ENCODE measurements around the genes EML1 and DEGS2.

DNA sequence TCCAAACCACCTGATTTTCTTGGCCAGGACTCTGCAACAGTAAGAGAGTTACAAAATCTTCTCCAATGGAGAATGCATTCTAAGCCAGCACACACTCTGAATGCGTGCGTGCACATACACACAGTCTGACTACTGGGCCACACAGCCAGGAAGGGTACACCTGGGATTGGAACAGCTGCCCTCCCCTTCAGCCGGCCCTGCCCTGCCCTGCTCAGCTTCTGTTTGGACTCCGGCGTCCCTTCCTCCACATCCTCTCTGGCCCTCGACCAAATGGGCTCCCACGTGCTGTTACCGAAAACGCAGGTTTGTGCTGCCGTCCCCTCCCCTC, 42.9 kb downstream of the CCNK start:
- RAMPAGE, long total RNA, result no peak
- RRBS, 2 experiments, result 100% methylated on average over 1 of the region's 10 CpGs
CAGE:
- cytosol, long polyA minus RNA, result no peak
- cytosol, long polyA plus RNA, result no peak
- long polyA plus RNA, result no peak
- nucleolus, long total RNA, result no peak
- nucleus, long polyA plus RNA, result no peak
- nucleus, long total RNA, result no peak

DNA sequence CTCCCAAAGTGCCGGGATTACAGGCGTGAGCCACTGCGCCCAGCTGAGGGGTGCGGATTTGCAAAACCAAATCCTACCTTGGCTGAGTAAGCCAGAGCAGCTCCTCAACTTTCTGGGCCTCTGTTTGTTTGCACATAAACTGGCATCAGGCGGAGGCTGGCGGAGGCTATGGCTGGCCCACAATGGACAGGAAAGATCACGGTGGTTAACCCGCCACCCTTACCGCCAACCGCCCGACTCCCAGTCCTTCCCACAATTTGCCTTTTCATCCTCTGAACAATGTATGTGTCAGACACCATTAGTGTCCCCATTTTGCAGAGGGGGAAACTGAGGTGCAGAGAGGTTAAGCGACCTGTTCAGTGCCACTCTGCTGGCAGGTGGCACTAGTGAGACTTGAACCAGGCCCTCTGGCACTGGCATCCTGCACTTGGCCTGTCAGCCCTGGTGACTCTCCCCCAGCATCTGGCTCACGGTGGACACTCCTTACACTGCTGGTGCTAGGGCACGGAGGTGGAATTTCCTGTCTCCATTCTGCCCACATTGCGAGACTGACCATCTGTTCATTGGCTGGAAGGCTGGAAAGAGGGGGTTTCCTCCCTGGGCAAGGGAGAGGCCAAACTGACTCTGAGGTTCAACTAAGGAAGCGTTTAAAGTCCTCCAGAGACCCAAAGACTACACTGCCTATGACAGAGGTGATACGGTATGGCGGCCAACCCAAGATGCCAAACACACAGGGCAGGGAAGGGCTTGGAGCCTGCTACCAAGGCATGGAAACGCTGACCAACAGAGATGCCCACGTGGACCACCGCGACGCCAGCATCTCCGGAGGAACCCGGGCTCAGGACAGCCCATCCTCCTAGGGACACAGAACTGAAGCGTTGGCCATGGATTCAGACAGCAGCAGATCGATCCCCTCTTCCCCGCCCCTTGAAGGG, 48.7 kb downstream of the CCNK start:
- RAMPAGE, long total RNA, result no peak
- RRBS, 2 experiments, result no CpG with 5 or more reads among the region's 28 CpGs
CAGE:
- cytosol, long polyA minus RNA, result no peak
- cytosol, long polyA plus RNA, result no peak
- long polyA plus RNA, result no peak
- nucleolus, long total RNA, result no peak
- nucleus, long polyA plus RNA, result no peak
- nucleus, long total RNA, result no peak

DNA sequence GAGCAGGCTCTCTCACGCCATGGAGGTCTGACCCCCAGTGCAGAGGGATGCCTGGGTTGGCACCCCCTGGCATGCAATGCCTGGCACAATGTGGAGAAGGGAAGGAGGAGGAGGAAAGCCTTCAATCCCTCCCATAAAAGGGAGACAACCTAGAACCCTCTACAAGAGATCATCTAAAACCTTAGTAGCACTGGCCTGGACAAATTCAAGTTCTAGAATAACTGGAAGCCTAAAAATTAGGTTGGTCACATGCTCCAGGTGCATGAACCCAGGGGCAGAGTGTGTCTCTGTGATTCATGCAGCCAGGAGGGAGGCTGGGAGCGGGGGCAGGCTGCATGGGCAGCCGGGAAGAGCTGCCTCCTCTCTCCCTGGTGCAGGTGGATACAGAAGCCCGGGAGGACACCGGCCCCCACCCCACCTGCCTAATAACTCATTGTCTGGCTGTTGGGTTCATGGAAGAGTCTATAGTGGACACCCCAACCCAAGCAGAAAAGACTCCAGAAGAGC, 38.7 kb downstream of the CCDC85C start:
- RAMPAGE, long total RNA, result no peak
- RRBS, 2 experiments, result 75% methylated on average over 1 of the region's 5 CpGs; no CpG with 5 or more reads in 1 of the 2 experiments
CAGE:
- cytosol, long polyA minus RNA, result no peak
- cytosol, long polyA plus RNA, result no peak
- long polyA plus RNA, result no peak
- nucleolus, long total RNA, result no peak
- nucleus, long polyA plus RNA, result no peak
- nucleus, long total RNA, result no peak

GRCh38 chr14:99571001-99571326, 33.0 kb downstream of the CCDC85C start:
- RAMPAGE, long total RNA, result no peak
- RRBS, 2 experiments, result no CpG with 5 or more reads among the region's 4 CpGs
CAGE:
- cytosol, long polyA minus RNA, result no peak
- cytosol, long polyA plus RNA, result no peak
- long polyA plus RNA, result no peak
- nucleolus, long total RNA, result no peak
- nucleus, long polyA plus RNA, result no peak
- nucleus, long total RNA, result no peak

DNA sequence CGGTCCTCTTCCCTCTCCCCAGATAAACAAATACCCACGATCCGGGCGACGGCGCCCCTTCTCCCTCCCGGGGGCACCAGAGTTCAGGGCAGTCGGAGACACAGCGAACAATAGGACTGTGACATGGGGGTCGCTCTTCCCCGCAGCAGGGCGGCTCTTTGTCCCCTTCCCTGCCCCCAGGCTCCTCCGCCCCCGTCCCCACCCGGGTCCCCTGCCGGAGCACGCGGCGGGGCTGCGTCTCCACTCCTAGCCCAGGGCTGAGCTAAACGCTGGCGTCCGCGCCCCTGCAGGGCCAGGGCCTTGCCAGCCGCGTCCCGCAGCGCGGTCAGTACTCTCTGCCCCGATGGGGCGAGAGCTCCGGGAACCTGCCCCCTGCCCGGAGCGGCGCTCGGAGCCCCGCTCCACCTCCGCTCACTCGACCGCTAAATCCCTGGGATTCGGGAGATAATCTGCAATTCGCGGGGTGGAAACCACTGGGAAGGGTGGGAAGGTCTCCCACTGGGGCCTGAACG, 767 bp upstream of the CCDC85C start:
- RAMPAGE, long total RNA, result no peak
- RRBS, 2 experiments, result 11% methylated on average over 2 of the region's 44 CpGs; no CpG with 5 or more reads in 1 of the 2 experiments
CAGE:
- cytosol, long polyA minus RNA, result no peak
- cytosol, long polyA plus RNA, result no peak
- long polyA plus RNA, result no peak
- nucleolus, long total RNA, result no peak
- nucleus, long polyA plus RNA, result no peak
- nucleus, long total RNA, result no peak

DNA sequence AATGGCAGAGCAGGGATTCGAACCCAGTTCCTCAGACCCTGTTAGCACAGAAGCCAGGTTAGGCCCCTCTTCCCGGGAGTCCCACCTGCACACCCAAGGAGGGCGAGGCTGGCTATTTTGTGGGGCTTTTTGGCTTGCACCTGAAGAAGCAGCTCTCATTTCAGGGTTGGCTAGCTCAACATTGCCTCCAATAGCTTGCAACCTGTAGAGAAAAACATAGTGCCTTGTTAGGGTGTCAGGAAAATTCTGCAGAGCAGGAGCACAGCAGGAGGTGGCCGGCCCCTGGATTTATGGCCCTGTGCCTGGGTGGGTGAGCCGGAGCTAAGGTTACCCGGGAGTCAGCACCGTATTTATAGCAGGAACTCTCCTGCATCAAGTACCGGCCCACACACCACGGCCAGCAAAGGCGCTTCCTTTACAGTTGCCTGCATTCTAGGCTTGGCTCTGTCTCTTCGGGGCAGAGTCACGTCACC, 52.9 kb upstream of the EML1 start:
- RAMPAGE, long total RNA, result no peak
- RRBS, 2 experiments, result 3 to 17% methylated on average over 3 of the region's 12 CpGs
CAGE:
- cytosol, long polyA minus RNA, result no peak
- cytosol, long polyA plus RNA, result no peak
- long polyA plus RNA, result no peak
- nucleolus, long total RNA, result no peak
- nucleus, long polyA plus RNA, result no peak
- nucleus, long total RNA, result no peak

GRCh38 chr14:99758469-99758989, 34.7 kb upstream of the EML1 start:
- RAMPAGE, long total RNA, result no peak
- RRBS, 2 experiments, result no CpG with 5 or more reads among the region's 8 CpGs
CAGE:
- cytosol, long polyA minus RNA, result no peak
- cytosol, long polyA plus RNA, result no peak
- long polyA plus RNA, result no peak
- nucleolus, long total RNA, result no peak
- nucleus, long polyA plus RNA, result no peak
- nucleus, long total RNA, result no peak

GRCh38 chr14:99792630-99792939, 628 bp upstream of the EML1 start:
- RAMPAGE, long total RNA, result no peak
- RRBS, 2 experiments, result no CpG with 5 or more reads among the region's 24 CpGs
CAGE:
- cytosol, long polyA minus RNA, result no peak
- cytosol, long polyA plus RNA, result no peak
- long polyA plus RNA, result no peak
- nucleolus, long total RNA, result no peak
- nucleus, long polyA plus RNA, result no peak
- nucleus, long total RNA, result no peak

GRCh38 chr14:99792940-99794215, at the start of gene EML1:
Gene EML1, plus strand, starts transcription at chr14:99793413.
- RAMPAGE, long total RNA, result no peak
- RRBS, 2 experiments, result 1 to 4% methylated on average over 80 to 88 of the region's 162 CpGs
CAGE:
- cytosol, long polyA minus RNA, result no peak
- cytosol, long polyA plus RNA, result no peak
- long polyA plus RNA, result no peak
- nucleolus, long total RNA, result no peak
- nucleus, long polyA plus RNA, result no peak
- nucleus, long total RNA, result no peak

DNA sequence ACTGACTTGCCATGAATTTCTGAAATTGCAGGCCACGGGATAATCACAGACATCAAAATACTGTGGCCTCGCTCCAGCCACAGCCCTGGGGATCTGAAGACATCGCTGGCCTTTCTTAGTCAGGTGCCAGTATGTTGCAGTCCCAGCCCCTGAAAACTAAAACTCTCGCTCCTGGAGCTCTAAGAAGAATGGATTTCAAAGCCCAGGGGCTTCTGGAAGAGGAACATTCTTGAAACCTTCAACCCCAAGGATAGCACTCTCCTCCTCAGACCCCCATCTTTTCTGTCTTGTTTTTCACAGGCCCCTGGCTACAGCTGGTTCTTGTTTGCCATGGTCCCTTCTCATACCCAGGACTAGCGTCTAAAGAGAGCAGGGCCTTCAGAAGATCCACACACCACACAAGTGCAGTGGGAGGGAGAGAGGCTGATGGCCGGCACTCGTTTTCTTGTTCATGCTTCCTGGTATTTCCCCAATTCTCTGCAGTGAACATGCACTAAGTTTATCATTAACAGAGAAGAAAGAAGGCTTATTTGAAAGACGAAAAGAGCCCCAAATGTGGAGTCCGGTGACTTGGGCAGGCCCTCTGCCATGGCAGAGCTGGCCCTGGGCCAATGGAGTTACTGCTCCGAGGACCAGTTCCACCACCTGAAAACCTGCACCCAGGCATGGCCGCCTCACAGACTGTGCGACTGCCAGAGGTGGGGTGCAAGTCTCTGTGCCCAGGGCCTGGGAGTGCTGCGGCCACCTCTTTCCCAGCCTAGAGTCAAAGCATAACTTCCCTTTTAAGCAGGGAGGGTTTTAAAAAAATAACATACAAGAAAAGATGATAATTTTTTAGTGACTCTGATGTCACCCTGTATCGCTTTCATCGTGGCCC, 25.0 kb downstream of the DEGS2 start:
- RAMPAGE, long total RNA, result no peak
- RRBS, 2 experiments, result no CpG with 5 or more reads among the region's 15 CpGs
CAGE:
- cytosol, long polyA minus RNA, result no peak
- cytosol, long polyA plus RNA, result no peak
- long polyA plus RNA, result no peak
- nucleolus, long total RNA, result no peak
- nucleus, long polyA plus RNA, result no peak
- nucleus, long total RNA, result no peak

DNA sequence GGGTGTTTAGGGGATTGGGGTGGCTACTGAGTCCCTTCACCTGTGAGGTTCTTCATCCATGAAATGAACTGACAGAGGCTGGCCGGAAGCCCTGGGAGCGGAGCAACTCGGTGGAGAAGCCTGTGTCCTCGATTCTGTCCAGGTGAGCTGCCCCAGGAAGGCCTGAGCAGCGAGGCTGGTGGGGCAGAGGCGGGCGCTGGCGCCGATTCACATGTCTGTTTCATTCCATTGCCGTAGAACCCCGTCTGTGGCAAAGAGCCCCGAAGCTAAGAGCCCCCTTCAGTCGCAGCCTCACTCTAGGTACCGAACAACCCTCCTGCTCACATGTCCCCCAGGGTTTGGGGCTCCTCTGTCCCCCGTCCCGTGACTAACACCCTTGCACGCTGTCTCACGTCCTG, 21.9 kb downstream of the DEGS2 start:
- RAMPAGE, long total RNA, result no peak
- RRBS, 2 experiments, result no CpG with 5 or more reads among the region's 18 CpGs
CAGE:
- cytosol, long polyA minus RNA, result no peak
- cytosol, long polyA plus RNA, result no peak
- long polyA plus RNA, result no peak
- nucleolus, long total RNA, result start-site peak on the minus strand centred at position 280 of the sequence, 12 bp wide, 5 reads
- nucleus, long polyA plus RNA, result no peak
- nucleus, long total RNA, result no peak

DNA sequence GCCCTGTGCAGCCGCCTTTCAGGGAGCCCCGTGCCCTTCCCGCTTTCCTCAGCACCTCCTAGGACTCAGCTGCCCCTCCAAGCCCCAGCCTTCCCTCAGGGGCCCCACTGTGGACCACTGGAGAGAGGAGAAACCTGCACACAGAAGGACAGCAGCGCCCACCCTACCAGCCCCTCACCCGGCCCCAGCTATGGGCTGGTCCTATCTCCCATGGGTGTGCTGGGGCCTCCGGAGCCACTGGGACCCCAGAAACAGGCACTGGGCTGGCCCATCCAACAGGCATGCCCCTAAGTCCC, 8.8 kb downstream of the DEGS2 start:
- RAMPAGE, long total RNA, result no peak
- RRBS, 2 experiments, result 27 to 29% methylated on average over 2 of the region's 6 CpGs
CAGE:
- cytosol, long polyA minus RNA, result no peak
- cytosol, long polyA plus RNA, result no peak
- long polyA plus RNA, result no peak
- nucleolus, long total RNA, result no peak
- nucleus, long polyA plus RNA, result no peak
- nucleus, long total RNA, result no peak

DNA sequence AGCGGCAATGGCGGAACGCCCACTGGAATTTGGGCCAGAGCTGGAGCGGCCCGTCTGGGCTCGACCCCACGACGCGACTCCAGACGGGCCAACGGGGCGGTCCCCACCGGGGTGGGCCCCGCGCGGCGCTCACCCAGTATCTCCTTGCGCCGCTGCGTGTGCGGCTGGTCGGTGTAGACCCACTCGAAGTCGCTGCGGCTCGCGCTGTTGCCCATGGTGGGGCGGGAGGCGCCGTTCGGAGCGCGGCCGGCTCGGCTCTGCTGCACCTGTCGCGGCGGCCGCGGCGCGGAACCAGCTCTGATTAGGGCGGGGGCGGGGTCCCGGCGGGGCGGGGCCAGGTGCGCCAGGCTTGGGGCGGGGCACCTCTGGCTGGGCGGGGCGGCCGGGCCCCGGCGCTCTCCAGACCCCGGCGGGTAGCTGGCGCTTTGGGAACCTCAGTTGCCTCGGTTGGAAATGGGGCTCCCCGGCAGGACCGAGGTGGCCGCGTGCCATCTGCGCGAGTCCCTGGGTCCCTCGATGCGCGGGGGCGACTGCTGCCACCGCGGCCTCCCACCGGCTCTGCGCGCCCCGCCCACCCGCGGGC, at the start of gene DEGS2:
DEGS2 (minus strand) TSS at position 273 of the 583 bp plus-strand sequence.
- RAMPAGE, long total RNA, result start-site peak on the minus strand centred at position 279 of the sequence, 41 bp wide, 5 and 14 reads in 2 replicates
- RRBS, 2 experiments, result 1 to 2% methylated on average over 33 to 38 of the region's 76 CpGs
CAGE:
- cytosol, long polyA minus RNA, result no peak
- cytosol, long polyA plus RNA, result no peak
- long polyA plus RNA, result no peak
- nucleolus, long total RNA, result no peak
- nucleus, long polyA plus RNA, result no peak
- nucleus, long total RNA, result no peak

DNA sequence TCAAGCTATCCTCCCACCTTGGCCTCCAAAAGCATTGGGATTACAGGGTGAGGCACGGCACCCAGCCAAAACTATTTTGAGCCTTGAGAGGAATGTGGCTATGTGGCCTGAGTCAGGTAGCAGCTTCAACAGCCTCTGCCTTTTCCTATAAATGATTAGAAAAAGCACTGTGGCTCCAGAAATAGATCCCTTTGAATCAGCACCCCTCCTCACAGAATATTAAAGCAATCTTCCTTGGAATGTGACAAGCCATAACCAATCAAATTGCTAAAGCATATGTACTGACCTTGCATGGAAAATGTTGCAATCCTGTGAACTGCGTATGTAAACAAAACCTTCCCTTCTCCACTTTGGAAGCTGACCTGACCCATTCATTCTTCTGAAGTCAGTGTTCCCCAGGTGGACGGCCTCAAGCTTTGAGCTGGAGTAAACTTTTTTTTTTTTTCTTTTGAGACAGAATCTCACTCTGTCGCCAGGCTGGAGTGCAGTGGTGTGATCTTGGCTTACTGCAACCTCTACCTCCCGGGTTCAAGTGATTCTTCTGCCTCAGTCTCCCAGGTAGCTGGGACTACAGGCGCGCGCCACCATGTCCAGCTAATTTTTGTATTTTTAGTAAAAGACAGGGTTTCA, 34.4 kb upstream of the YY1 start:
- RAMPAGE, long total RNA, result no peak
- RRBS, 2 experiments, result no CpG with 5 or more reads among the region's 8 CpGs
CAGE:
- cytosol, long polyA minus RNA, result no peak
- cytosol, long polyA plus RNA, result no peak
- long polyA plus RNA, result no peak
- nucleolus, long total RNA, result no peak
- nucleus, long polyA plus RNA, result no peak
- nucleus, long total RNA, result no peak

- RAMPAGE, long total RNA, result no peak
- RRBS, 2 experiments, result no CpG with 5 or more reads among the region's 4 CpGs
CAGE:
- cytosol, long polyA minus RNA, result no peak
- cytosol, long polyA plus RNA, result no peak
- long polyA plus RNA, result no peak
- nucleolus, long total RNA, result no peak
- nucleus, long polyA plus RNA, result no peak
- nucleus, long total RNA, result no peak
Measured at GRCh38 chr14:100234542-100234864, 4.4 kb upstream of the YY1 start.

- RAMPAGE, long total RNA, result no peak
- RRBS, 2 experiments, result 2 to 4% methylated on average over 10 to 30 of the region's 67 CpGs
CAGE:
- cytosol, long polyA minus RNA, result no peak
- cytosol, long polyA plus RNA, result no peak
- long polyA plus RNA, result no peak
- nucleolus, long total RNA, result no peak
- nucleus, long polyA plus RNA, result no peak
- nucleus, long total RNA, result no peak
Measured at GRCh38 chr14:100239389-100239824, 463 bp downstream of the YY1 start.

DNA sequence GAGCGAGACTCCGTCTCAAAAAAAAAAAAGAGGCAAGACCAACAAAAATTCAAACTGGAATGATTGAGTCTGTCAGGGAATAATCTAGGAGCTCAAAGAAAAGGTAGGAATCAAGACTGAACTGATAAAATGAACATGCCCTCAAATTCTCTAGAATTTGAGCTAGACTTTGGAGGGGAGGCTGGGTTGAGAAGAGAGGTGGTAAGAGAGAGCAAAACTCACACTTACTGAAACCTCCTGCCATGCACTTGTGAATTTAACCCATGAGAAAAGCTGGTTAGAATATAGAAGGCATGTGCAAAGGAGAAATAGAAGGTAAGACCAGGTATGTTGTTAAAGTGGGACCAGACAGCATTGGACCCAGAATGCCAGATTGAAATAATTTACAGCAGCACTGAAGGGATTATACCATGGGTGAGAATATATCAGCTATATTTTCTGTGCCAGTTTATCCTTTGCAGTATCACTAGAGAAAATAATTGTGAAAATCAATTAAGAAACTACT, 20.6 kb downstream of the YY1 start:
- RAMPAGE, long total RNA, result no peak
- RRBS, 2 experiments, result no CpG with 5 or more reads among the region's 2 CpGs
CAGE:
- cytosol, long polyA minus RNA, result no peak
- cytosol, long polyA plus RNA, result no peak
- long polyA plus RNA, result no peak
- nucleolus, long total RNA, result no peak
- nucleus, long polyA plus RNA, result no peak
- nucleus, long total RNA, result no peak

GRCh38 chr14:100309137-100309673, 3.0 kb upstream of the SLC25A29 start:
- RAMPAGE, long total RNA, result no peak
- RRBS, 2 experiments, result no CpG with 5 or more reads among the region's 8 CpGs
CAGE:
- cytosol, long polyA minus RNA, result no peak
- cytosol, long polyA plus RNA, result no peak
- long polyA plus RNA, result no peak
- nucleolus, long total RNA, result no peak
- nucleus, long polyA plus RNA, result no peak
- nucleus, long total RNA, result no peak

- RAMPAGE, long total RNA, result no peak
- RRBS, 2 experiments, result no CpG with 5 or more reads among the region's 14 CpGs
CAGE:
- cytosol, long polyA minus RNA, result no peak
- cytosol, long polyA plus RNA, result no peak
- long polyA plus RNA, result no peak
- nucleolus, long total RNA, result no peak
- nucleus, long polyA plus RNA, result no peak
- nucleus, long total RNA, result no peak
Measured at GRCh38 chr14:100312082-100312582, 5.9 kb upstream of the SLC25A29 start.

GRCh38 chr14:100312583-100313025, 6.4 kb upstream of the SLC25A29 start:
- RAMPAGE, long total RNA, result no peak
- RRBS, 2 experiments, result no CpG with 5 or more reads among the region's 6 CpGs
CAGE:
- cytosol, long polyA minus RNA, result no peak
- cytosol, long polyA plus RNA, result no peak
- long polyA plus RNA, result no peak
- nucleolus, long total RNA, result no peak
- nucleus, long polyA plus RNA, result no peak
- nucleus, long total RNA, result no peak